Type B pancreatic cell (in vitro differentiated cells): ENCODE results near the genes ZMAT3, ACTL6A and MRPL47.

DNA sequence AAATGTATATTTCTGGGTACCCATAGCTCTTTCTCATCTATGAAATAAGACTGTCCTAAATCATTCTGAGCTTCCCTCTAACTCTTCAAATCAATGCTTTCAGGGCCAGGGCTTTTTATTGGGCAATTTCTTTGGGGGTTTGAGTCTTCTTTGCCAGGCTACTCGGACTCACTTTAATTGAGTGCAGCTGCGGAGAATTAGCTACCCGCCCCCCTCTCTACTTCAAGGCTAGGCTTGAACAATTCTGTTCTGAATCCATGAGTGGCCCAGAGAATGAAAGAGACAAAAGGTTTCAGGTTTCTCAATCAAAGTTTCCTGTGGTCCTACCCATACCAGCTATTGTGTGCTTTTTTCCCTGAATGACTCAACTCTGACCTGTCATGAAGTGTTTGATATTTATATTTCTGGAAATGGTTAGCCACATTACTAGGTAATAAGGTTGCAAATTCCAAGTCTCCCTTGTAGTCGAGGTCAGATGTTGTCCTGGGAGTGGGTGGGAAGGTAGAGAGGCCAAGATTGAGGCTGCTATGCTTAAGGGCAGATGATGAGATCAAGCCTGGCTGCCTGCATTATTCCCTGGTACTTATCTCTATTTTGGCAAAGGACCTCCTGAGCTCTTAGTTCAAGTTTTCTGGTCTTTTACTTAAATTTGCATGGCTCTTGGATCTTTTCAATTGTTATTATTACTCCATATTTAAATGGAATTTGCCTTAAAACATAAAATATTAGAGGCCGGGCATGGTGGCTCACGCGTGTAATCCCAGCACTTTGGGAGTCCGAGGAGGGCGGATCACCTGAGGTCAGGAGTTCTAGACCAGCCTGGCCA is 392.7 kb upstream of the TBL1XR1 start:
- PRO-cap: no peak

DNA sequence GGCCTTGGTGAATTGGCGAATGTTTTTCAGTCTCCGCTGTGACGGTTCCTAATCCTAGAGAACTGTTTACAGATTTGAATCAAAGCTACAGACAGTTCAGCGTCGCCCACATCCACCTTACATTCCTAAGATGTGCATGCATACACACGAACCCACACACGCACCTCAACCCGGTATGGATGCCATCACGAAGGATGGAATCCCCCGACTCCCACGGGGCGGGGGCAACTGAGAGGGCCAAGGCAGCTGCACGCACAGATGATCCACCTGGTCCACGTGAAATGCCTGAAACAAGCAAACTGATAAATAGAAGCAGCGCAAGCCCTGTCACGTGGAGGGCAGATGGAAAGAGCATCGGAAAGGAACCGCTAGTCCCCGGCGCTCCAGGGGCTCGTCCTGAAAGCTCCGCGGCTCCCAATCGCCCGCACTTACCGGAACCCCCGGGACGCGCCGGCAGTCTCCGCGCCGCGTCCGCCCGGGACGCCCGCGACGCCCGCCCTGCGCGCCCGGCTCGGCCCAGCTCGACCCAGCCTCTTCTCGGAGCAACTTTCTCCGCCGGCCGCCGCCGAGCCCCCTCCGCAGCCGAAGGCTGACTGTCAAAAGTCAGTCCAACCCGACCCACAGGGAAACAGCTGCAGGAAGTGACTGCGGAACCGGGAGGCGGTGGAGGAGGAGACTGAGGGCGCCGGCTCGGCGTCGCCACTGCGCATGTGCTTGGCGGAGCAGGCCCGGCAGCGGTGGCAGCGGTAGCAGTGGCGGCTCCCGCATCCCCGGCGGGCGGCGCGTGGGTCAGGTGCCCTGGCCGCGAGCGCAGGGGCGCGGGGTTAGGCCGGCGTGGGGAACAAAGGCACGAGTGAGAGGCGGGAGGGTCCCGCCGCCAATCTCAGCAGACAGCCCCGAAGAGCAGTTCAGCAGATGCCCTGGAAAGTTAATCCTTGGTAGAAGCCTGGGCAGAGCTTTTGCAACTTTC is at the start of gene ZMAT3:
TSS of gene ZMAT3 (minus strand) at position 647 of the 970 bp plus-strand sequence.
- PRO-cap: bidirectional peak, plus-strand start at position 332 of the sequence, minus-strand start at position 175 of the sequence; bidirectional peak, plus-strand start at position 767 of the sequence, minus-strand start at position 595 of the sequence

DNA sequence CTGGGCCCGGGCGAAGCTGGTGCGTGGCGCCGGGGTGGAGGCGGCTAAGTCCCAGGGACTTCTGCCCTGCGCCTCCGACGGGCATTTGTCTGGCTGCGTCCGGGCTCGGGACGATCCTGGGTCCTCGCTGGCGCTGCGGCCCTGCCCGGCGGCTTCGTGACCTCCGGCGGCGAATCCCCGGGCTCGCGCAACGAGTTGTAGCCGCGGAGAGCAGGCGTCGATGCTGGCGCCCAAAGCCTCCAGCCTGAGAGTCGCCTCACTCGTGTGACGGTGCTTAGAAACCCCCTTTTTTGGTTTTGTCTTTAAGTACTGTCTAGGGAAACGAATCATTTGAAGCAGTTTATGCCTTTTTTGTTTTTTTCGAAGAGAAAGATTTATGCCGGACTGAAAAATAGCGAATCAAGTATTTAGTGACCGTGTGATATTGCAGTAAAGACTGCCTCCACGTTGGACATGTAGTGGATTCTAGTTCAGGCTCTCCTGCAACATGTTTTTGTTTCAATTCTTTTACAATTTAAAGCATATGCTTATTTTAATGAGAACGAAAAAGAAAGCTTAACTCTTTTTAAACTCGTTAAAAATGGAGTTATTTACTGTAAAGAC is 845 bp downstream of the ZNF639 start:
- PRO-cap: no peak

GRCh38 chr3:179348342-179349102 is 1.0 kb downstream of the MFN1 start:
- PRO-cap: no peak

- PRO-cap: bidirectional peak, plus-strand start at chr3:179562926, minus-strand start at chr3:179562661; unidirectional peak, minus-strand start at chr3:179563162; unidirectional peak, minus-strand start at chr3:179563191
These were observed at the start of gene ACTL6A for GRCh38 chr3:179562487-179563408. Gene ACTL6A, plus strand, starts transcription at chr3:179562926.

- PRO-cap: bidirectional peak, plus-strand start at chr3:179604816, minus-strand start at chr3:179604638; bidirectional peak, plus-strand start at chr3:179605042, minus-strand start at chr3:179605041
These were observed at the start of gene MRPL47 for GRCh38 chr3:179603949-179605210. Gene MRPL47, minus strand, starts transcription at chr3:179604638.

GRCh38 chr3:179973945-179974538 is 62.7 kb downstream of the PEX5L start:
- PRO-cap: no peak

DNA sequence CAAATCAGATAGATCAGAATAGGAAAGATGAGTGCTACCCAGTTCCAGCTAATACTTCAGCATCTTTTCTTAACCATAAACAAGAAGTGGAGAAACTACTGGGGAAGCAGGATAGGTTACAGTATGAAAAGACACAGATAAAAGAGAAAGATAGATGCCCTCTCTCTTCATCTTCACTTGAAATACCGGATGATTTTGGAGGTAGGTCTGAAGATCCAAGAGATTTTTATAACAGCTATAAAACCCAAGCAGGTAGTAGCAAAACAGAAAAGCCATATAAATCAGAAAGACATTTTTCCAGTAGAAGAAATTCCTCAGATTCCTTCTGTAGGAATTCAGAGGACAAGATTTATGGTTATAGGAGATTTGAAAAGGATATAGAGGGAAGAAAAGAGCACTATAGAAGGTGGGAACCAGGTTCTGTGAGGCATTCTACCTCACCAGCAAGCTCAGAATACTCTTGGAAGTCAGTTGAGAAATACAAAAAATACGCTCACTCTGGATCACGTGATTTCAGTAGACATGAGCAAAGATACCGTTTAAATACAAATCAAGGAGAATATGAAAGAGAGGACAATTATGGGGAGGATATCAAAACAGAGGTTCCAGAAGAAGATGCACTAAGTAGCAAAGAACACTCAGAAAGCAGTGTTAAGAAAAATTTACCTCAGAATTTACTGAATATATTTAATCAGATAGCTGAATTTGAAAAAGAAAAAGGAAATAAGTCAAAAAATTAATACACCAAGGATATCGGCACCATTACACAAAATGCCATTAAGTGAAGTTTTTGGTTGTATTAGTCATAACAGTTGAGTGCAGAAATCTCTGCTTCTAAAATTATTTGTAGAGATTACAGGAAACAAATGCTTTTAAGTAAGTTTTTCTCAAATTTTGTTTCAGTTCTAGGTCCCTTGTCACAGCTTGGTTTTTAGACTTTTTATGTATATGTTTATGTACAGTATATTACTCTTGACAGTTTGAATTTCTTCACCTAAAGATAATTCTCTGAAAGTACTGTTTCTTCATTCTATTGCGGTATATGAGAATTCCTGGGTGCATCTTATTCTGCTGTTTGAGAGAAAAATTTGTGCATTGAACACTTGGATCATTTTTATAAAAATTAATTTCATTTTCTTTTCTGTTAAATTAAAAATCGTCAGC is 8.2 kb downstream of the TTC14 start:
- PRO-cap: no peak

DNA sequence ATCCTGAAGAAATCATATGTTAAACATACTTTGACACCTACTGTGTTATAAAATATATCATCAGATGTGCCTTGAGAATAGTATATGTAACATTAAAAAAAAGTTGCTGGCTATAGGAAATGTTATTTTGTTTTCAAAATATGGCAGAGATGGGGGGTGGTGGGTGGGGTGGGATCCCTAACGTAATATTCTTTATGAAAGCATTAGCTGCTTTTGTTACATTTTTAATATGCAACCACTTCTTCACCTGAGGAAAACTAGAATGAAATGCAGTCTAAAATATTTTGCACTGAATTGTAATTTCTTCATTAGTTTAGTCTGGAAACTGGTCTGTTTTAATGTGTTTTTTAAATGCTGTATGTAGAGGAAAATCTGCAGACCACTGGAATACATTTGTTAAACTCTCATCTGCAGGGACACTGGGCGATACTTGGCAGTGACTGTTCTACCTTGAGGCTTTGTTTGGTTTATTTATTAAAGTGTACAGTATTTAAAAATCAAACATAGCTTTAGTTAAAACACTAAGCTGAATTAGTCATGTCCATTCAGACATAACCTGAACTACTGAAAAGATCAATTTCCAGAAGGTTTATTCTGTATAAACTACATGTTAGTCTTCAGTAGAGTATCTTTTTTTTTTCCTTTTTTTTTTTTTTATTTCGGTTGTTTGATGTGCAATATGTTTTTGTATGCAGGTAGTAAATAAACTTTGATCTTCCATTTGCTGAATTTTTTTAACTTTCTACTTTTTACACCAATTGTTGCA is 12.9 kb downstream of the DNAJC19 start:
- PRO-cap: no peak

DNA sequence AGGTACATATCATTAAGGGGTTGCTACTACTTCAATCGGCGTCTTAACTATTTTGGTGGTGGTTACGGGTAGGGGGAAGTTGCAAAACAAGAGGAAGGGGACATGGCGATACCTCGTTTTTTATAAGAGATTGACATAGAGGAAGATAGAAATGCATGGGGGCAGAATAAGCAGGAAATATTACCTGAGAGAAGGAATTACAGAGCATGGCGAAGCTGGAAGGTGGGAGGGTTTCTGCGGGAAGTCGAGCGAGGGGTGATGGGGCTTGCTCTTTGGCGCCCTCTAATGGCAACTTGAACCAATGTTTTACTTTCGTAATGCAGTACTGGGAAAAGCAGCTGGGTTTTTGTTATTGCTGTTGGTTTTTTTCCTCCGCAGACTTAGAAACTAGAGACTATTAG is 11.4 kb upstream of the SOX2 start:
- PRO-cap: no peak

DNA sequence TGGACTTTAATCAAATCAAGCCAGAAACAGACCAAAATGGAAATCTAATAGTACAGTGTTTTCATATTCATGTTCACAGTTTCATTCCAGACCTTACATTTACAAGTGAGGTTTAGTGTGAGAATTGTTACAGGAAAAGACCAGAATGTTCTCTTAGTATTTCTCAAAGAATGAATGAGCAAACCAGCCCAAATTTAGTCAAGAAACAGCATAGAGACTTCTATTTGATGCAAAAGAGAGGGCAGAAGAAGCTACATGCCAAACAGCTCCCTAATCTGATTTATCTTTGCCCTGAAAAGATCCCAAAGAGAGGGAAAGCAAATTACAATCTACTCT is 230.5 kb downstream of the SOX2 start:
- PRO-cap: no peak

- PRO-cap: no peak
These were observed 508.5 kb upstream of the ATP11B start for GRCh38 chr3:182284715-182285225.

DNA sequence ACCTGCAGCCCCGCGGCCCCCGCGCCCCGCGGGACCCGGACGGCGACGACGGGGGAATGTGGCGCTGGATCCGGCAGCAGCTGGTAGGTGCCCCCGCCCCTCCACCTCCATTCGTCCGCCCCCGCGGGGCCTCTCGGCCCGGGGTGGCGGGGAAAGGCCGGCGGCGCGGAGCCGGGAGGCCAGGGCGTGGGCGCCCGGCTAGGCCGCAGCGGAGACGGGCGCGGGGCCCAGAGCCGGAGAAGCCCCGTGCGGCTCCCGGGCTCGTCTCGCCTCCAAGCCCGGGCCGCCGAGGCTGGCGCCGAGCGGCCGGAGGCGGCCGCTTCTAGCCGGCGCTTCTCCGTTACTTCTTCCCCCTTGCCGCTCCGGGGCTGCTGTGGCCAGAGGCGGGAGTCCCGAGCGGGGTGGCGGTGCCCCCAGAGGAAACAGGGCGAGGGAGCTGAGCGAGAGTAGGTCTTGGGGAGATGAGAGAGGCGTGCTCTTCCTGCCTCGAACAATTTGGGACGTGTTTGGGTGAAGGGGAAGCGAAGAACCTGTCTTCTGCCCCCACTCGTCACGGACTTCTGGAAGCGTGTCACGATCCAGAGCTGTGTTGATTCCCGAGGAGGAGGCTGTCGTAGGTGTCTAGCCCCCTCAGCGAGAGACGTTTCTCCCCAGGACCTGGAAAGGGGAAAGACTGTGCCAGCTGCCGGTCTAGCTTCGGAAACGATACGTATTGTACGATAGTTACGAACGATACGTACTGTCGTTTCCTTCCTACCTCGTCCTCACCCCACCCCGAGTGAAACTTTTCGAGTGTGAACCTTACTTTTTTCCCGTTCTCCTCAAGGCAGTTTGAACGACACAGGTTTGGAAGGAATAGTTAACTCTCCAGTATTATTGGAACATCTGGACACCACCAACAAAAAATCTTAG is 656 bp downstream of the ATP11B start:
- PRO-cap: bidirectional peak, plus-strand start at position 208 of the sequence, minus-strand start at position 41 of the sequence; unidirectional peak, minus-strand start at position 780 of the sequence

- PRO-cap: no peak
These were observed 65.9 kb downstream of the DCUN1D1 start for GRCh38 chr3:182914307-182915033.

- PRO-cap: bidirectional peak, plus-strand start at chr3:183179053, minus-strand start at chr3:183178871
These were observed 16.1 kb upstream of the LAMP3 start for GRCh38 chr3:183178592-183179149.

DNA sequence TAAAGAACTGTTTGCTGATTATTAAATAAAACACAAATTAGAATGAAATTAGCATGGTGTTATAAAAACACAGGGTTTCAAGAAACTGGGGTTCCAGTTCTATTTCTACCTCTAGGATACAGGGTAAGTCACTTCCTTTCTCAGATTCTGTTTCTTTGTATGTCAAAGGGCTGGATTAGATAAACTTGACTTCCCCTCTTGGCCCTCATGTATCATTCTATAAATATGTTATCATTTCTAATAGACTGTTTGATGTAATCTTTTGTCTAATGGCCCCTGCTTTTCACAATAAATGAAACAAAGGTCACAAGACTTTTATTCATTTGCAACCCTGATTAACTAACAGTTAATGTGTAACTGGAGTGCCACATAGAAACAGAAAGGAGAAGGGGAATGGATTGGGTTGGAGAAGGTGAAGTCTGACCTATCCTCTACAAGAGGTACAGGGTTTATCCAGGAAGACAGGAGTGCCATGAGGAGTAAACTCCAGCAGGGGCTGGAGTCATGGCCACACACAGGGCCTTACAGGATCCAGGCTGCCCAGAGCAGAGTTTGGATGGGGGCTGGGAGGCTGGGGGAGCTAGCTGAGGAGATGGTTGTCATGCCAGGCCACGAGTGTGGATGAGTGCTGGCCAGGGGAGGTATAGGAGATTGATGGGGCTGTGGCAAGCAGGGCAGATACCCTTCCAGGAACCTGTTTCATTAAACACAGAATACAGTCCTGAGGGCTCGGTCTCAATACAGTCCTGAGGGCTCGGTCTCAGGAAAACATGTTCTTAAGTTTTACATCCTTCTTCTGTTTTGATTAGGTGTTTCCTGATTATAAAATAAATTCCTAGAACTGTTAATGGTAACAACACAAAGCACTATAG is 7.9 kb upstream of the B3GNT5 start:
- PRO-cap: no peak

DNA sequence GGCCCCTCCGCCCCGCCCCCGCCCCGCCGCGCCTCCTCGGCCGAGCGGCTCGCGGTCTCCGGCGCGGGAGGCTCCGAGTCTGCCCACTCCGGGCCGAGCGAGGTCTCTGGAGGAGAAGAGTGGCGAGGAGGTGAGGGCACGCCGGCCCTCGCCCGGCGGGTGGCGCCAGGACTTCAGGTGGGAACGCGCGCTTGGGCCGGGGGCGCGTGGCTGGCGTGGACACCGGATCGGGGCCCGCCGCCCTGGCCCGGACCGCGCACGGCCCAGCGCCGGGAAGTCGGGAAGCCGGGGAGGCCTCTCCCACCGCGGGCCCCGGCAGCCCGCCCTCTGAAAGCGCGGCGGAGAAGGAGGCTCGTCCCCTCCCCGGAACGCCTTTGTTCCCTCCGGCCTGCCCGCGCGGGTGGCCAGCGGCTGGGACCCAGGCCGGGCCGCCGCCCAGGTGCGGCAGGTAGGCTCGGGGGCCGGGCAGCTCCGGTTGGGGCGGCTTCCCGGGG is 1.1 kb downstream of the B3GNT5 start:
- PRO-cap: bidirectional peak, plus-strand start at position 86 of the sequence, minus-strand start outside the sequence; bidirectional peak, plus-strand start at position 330 of the sequence, minus-strand start at position 329 of the sequence

GRCh38 chr3:183306761-183307528 is 53.9 kb downstream of the B3GNT5 start:
- PRO-cap: bidirectional peak, plus-strand start at chr3:183307165, minus-strand start at chr3:183307057

- PRO-cap: no peak
These were observed 21.0 kb upstream of the MCF2L2 start for GRCh38 chr3:183449288-183449866.

DNA sequence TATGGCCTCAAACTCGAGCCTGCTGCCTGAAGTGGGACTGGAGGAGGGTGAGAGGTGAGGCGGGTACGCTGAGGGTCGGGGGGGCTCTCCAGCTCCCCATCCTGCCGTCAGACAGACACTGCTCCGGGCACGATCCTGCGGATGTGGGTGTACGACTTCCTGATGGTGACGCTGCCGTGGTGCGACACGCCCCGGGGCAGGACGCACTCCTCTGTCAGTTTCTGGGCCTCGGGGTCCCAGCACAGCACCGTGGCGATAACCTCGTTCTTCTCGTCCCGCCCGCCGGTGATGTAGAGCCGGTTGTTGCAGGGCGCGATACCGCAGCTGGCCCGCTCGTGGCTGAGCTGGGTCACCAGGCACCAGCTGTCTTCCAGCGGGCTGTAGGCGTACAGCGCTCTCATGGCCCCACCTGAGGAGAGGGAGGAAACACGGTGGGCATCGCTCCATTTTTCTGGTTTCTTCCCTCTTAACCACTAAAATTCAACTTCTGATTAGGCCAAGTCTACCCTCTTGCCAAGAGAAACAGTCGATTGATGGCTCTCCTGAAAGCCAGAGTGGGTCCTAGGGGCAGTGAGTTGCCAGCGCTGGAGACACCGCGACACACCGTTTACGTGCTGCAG is 63.5 kb upstream of the MCF2L2 start:
- PRO-cap: no peak